ENCODE results near the genes JDP2 and VASH1.

DNA sequence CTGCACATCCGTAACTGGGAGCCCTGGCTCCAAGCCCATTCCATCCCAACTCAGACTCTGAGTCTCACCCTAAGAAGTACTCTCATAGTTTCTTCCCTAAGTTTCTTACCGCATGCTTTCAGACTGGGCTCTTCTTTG, 1.5 kb downstream of the FOS start:
- RRBS: no CpG with 5 or more reads among the region's 2 CpGs

DNA sequence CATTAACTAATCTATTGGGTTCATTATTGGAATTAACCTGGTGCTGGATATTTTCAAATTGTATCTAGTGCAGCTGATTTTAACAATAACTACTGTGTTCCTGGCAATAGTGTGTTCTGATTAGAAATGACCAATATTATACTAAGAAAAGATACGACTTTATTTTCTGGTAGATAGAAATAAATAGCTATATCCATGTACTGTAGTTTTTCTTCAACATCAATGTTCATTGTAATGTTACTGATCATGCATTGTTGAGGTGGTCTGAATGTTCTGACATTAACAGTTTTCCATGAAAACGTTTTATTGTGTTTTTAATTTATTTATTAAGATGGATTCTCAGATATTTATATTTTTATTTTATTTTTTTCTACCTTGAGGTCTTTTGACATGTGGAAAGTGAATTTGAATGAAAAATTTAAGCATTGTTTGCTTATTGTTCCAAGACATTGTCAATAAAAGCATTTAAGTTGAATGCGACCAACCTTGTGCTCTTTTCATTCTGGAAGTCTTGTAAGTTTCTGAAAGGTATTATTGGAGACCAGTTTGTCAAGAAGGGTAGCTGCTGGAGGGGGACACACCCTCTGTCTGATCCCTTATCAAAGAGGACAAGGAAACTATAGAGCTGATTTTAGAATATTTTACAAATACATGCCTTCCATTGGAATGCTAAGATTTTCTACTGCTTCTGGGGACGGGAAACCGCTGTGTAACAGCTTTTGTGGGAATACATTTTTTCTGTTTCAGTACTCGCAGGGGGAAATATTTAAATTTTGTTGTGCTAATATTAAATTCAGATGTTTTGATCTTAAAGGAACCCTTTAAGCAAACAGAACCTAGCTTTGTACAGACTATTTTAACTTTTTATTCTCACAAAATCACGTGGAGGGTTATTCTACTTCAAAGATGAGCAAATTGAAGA, 3.4 kb downstream of the FOS start:
- RRBS: no CpG with 5 or more reads among the region's 7 CpGs

- RRBS: no CpG with 5 or more reads among the region's 7 CpGs
Observed at GRCh38 chr14:75335522-75336032, 56.9 kb downstream of the FOS start.

DNA sequence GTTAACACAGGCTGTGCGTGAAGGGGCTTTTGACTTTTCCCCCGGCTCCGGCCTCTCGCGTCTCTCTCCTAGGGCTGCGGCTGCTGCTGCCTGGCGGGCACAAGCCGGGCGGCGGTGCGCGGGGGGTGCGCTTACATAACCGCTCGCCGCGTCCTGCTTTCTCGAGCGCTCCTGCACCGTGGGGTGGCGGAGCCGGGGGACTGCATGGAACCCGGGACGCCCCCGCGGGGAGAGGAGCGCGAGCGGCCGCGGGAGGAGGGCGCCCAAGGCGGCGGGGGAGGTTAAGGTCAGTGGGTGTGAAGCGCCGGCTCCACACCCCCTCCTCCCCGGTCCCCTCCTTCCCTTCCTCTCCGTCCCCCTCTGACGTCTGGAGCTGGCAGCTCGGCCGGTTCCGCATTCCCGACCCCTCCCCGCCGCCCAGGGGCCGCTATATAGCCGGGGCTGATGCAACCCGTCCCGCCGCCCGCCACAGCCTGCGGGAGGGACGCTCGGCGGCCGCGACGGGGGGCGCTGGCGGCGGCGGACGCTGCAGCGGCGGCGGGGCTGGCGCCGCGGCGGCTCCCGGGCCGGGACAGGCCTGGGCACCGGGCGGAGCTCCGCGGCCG, at the start of gene JDP2:
Gene JDP2, plus strand, starts transcription at position 459 of the 605 bp plus-strand sequence.
- RRBS: 1% methylated on average over 37 of the region's 77 CpGs

GRCh38 chr14:75437717-75438490, 10.1 kb downstream of the JDP2 start:
- RRBS: 74% methylated on average over 3 of the region's 16 CpGs

DNA sequence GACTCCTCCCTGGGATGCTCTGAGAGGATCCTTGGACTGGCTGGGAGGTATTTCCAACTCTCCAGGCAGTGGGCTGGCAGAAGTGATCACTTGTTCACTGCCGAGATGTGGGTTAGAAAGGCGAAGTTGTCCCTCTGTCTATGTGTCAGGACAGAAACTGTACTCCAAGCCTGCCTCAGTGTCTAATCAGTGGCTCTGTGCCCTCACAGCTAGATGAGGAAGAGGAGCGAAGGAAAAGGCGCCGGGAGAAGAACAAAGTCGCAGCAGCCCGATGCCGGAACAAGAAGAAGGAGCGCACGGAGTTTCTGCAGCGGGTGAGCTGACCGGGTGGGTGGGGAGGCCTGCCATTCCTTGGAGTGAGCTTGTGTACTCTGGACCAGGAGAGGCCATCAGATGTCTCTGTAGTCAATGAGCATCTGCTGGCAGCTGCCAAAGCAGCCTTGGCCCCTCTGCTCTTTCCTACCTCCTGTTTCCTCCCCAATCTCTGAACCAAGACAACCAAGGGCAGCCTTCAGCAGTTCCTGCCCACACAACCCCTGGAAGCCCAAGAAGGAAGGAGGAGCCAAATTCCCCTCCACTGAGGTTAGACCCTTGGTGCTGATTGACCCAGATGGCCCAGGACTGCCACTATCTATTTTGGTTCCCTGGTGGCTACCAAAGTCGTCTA, 33.5 kb downstream of the JDP2 start:
- RRBS: 98% methylated on average over 5 of the region's 13 CpGs

- RRBS: no CpG with 5 or more reads among the region's 9 CpGs
Observed at GRCh38 chr14:75521289-75521913, 868 bp upstream of the BATF start.

- RRBS: no CpG with 5 or more reads among the region's 13 CpGs
Observed at GRCh38 chr14:75832589-75833528, 148.9 kb downstream of the TGFB3 start.

- RRBS: no CpG with 5 or more reads among the region's 2 CpGs
Observed at GRCh38 chr14:75941257-75941510, 40.6 kb downstream of the TGFB3 start.

DNA sequence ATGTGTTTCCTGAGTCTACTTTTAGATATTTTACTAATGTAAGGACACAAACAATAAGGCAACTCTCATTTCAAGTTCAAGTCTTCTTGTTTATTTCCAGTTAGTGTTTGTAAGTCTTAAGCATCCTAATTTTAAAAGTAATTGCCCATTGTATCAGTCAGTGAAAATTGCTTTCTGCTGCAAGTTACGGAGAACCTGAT, 100.4 kb downstream of the ESRRB start:
- RRBS: no CpG with 5 or more reads among the region's 1 CpG

- RRBS: no CpG with 5 or more reads among the region's 4 CpGs
Observed at GRCh38 chr14:76623160-76623443, 138.2 kb upstream of the VASH1 start.

- RRBS: no CpG with 5 or more reads among the region's 13 CpGs
Observed at GRCh38 chr14:76715056-76715983, 45.9 kb upstream of the VASH1 start.

DNA sequence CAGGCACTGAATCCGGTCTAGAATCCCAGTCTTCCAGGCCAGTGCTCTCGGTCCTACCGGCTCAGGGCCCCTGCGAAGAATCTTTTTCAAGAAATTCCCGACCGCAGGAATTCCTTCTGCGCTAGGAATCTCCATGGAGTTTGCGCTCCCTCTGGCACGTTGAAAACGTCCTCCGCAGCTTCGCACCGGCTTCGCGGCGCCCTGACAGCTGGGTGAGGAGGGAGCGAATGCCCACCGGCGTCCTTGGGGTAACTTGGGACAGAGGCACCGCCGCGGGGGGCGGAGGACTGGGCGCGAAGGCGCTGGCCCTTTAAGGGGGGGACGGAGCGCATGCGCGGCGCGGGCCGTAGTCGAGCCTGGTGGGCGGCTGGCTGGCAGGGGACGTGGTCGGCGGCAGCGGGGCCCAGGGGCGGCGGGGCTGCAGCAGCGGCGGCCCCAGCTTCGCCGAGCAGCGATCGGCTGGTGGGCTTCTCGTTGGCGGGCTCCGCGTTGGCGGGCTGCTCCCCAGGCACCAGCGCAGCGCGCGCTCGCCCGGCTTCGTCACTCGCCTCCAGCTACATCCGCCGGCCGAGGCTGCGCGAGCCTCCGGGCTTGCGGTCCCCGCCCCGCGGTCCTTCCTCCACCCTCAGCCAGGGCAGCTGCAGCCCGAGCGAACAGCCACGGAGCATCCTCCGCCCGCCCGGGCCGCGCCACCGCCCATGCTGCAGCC, at the start of gene VASH1:
Gene VASH1, plus strand, starts transcription at position 340 of the 709 bp plus-strand sequence.
- RRBS: under 1% methylated on average over 22 of the region's 79 CpGs

- RRBS: no CpG with 5 or more reads among the region's 17 CpGs
Observed at GRCh38 chr14:76769645-76770262, 8.5 kb downstream of the VASH1 start.

GRCh38 chr14:76923823-76924399, 97.7 kb downstream of the LRRC74A start:
- RRBS: no CpG with 5 or more reads among the region's 12 CpGs

- RRBS: no CpG with 5 or more reads among the region's 4 CpGs
Observed at GRCh38 chr14:77032308-77032500, 3.7 kb upstream of the IRF2BPL start.

- RRBS: no CpG with 5 or more reads among the region's 5 CpGs
Observed at GRCh38 chr14:77038965-77039397, 10.5 kb upstream of the IRF2BPL start.

DNA sequence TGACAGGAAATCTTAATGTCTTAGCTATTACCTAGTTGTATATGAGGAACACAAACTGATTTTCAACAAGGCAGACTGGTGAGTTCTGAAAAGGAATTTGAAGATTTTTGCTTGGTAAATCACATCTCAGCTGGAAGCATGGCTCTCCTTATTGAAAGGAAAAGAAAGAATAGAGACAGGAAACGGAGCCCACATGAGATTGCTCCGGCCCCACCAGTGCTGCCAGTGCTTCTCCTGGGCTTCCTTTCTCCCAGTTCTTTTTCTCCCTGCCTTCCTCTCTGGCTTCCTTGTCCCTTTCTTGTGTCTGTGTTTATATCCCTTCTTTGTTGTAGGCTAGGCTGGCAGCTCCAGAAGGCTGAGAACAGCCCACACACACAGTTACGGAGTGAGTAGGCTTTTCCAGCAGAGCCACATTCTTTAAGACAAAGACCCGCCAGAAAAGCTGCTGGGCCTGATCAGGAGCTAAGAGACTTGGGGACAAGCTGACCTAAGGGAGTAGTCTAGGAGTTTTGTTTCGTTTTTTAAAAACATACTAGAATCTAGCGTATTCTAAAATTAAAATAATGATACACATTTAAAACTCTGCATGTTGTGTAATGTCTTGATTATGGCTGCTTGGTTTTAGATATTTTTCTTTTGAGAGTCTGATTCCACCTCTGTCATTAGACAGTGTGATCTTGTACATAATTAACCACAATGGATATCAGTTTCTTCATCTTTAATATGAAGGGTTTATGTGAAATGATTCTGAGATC, 13.0 kb downstream of the CIPC start:
- RRBS: no CpG with 5 or more reads among the region's 6 CpGs

GRCh38 chr14:77141868-77142441, 364 bp upstream of the ZDHHC22 start:
- RRBS: no CpG with 5 or more reads among the region's 14 CpGs

DNA sequence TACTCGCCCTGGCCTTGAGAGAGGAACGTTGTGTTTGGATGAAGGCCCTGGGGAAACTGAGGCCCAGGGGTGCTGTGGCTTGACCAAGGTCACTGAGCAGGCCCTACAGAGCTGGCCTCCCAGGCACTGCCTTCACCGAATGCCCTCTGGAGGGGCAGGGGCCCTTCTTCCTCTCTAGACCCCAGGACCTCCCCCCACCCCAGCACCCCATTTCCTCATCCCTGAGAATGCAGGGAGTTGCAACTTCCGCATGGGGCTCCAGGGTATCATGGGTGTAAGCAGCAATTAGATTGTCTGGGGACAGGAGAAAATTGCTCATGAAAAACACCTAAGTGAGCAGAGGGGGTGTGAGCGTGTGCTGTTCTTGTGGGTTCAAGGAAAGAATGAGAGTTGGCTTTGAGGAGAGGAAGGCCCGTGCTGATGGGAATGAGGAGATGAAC, 872 bp downstream of the TMEM63C start:
- RRBS: no CpG with 5 or more reads among the region's 6 CpGs